Cardiac muscle cell (in vitro differentiated cells and primary cell): ENCODE measurements around a stretch of chr9.

DNA sequence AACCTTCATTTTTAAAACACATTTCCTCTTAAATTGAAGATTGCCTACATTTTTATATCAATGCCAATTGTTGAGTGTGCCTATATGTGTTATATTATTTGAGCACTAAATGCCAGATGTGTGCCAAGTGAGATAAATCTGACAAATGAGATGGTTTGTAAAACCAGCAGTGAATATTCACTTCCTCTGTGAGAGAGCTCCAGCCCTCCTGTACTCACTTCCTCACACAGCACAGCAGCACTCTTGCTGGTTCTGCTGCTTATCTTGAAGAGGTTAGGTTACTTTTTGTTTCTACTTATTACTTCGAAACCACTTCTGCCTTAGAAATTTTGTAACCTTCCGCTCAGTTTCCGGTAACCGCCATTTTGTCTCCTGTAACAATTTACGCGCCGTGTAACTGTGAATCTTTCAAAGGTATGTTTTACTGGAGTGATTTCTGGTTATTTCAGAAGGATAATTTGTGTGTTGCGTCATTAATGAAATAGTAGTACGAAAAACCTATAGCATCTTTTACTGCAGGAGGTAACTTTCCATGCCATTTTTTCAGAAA, 58.1 kb downstream of the DOCK8 start:
- RAMPAGE, long total RNA = no peak
- RRBS = no CpG with 5 or more reads among the region's 9 CpGs

DNA sequence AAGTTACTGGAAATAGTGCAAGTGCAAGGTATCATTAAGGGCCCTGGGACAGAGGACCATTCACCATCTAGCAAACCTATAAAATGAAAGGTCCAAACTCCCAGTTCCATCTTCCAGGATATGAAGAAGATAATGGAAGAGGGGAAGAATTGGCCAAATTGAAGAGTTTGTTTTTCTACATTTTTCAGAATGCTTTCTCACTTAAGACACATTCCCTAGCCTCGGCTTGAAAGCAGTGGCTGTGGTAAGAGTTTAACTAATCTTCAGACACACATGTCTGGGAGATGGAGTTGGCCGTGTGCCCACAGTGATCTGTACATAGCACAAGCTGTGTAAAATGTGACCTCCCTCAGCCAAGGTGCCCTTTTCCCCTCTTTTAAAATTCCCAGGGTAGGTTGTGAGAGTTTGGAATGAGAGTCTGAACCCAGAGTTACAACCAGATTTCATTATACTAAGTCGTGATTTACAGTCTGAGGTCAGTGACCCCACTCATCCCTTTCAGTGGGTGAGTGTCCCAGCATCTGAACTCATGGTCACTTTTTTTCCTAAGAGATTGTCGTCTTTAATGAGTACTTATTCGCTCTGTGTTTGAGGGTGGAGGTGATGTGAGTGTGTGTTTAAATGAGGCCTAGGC, 59.5 kb upstream of the KANK1 start:
- RAMPAGE, long total RNA = no peak
- RRBS = no CpG with 5 or more reads among the region's 5 CpGs

- RAMPAGE, long total RNA = no peak
- RRBS = no CpG with 5 or more reads among the region's 5 CpGs
These were observed 57.1 kb upstream of the KANK1 start for GRCh38 chr9:447145-448071.

DNA sequence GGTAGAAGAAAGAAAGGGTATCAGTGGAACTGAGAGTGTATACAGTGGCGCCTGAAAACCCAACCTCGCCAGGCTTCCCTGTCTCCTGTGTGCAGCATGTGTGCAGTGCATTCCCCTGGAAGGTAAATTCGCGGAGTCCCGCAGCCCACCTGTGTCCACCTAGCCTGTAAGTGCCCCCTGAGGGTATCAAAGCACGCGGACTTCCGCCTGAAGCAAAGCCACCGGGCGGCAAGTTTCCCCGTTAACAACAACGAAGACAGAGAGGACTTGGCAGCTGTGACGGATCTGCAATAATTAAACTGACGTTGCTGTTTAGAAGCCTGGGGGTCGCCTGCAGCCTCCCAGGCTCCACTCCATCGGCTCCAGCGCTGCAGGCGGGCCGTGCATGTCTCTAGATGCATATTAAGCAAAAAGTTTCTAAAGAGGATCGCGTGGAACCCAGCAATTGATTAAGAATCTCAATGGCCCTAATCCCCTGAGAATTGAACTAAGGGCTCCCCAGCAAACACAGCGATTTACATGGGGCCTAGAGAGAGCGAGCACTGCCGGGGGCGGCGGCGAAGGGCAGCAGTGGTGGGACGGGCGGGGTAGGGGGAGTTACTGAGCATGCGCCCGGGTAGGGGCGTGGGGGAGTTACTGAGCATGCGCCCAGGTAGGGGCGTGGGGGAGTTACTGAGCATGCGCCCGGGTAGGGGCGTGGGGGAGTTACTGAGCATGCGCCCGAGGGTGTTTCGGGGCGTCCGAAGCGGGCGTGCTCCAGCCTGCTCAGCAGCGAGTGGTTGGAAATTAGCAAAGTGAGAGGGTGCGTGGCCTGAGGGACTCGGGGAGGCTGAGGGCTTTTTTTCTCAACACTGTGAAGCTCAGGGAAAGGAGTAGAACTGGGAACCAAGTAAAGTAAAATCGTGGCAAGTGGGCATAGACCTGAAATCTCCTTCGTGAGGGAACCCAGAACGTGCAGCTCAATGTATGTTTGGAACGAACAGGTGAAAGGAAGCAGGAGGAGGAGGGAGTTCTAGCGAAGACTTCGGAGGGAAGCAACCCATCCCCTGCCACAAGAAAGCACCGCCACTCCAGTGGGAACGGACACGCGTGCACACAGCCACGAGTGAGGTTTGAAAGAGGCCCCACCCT, 34.6 kb upstream of the KANK1 start:
- RAMPAGE, long total RNA = start-site peak on the plus strand centred at position 743 of the sequence, 71 bp wide, 49 and 58 reads in 2 replicates
- RRBS = no CpG with 5 or more reads among the region's 58 CpGs

DNA sequence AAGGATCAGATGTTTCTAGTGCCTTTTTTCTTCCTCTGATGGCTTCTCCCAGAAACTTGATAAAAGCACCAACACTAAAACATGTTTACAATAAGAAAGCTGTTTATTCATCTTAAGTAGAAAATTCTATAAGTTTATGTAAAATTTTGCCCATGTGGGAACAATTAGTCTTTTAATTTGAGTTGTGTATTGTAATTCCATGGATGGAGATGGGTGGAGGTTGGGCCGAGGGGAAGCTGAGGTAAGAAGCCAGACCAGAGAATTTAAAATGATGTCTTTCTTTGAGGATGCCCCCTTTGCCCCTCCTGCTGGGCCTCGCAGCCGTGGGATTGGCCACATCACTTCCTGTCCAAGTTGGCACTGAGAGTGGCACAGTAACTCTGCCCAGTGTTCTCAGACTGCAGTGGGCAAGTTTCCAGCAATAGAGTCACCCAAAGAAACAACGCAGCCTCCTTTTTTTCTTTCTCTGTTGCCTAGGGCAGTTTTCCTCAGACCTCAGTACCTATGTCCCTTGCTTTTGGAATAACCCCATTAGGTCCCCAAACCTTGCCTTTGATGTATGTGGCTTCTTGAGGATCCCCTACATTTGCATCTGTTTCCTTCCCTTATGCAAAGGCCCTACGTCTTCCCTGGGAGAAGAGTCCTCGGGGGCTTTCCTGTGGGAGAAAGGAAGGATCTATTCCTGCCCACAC, 30.4 kb downstream of the KANK1 start:
- RAMPAGE, long total RNA = no peak
- RRBS = no CpG with 5 or more reads among the region's 6 CpGs

GRCh38 chr9:546698-547929, 42.6 kb downstream of the KANK1 start:
- RAMPAGE, long total RNA = start-site peak on the plus strand at chr9:547177-547319, 223 and 74 reads in 2 replicates
- RRBS = no CpG with 5 or more reads among the region's 11 CpGs

- RAMPAGE, long total RNA = no peak
- RRBS = no CpG with 5 or more reads among the region's 5 CpGs
These were observed 148.3 kb downstream of the KANK1 start for GRCh38 chr9:652859-653131.

DNA sequence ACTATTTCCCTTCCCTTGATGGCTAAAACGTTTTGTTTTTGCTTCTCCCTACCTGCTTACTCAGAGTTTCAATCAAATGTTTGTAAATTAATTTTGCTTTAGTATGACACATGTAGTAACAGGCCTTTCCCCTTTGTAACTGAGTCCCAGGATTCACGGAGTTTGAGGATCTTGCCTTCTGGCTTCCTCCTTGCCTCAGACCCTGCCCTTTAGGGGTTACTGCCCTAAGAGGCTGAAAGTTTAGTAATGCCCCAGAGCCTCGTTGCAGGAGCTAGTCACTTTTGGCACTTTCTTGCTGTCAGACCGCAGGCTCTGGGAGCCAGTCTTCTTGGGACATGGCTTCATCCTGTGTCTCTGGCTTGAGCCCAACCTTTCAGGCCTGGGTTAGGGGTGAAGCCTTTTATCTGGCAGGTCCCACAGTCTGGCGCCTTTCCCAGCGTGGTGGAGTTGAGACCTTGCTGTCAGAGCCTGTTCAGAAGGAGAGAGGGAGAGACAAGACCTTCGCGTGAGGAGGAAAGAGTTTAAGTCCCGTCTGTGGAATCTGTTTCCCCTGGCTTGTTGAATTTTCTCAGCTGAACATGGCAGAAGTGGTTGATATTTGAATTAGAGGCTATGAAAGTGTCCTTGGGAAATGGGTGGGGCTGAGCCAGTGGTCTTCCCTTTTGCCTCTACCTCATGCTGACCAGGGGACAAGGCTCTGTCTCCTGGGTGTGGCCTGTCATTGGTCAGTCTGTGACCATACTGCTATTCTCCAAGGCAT, 151.5 kb downstream of the KANK1 start:
- RAMPAGE, long total RNA = no peak
- RRBS = no CpG with 5 or more reads among the region's 9 CpGs

GRCh38 chr9:751093-751930, 90.2 kb upstream of the DMRT1 start:
- RAMPAGE, long total RNA = no peak
- RRBS = no CpG with 5 or more reads among the region's 12 CpGs

DNA sequence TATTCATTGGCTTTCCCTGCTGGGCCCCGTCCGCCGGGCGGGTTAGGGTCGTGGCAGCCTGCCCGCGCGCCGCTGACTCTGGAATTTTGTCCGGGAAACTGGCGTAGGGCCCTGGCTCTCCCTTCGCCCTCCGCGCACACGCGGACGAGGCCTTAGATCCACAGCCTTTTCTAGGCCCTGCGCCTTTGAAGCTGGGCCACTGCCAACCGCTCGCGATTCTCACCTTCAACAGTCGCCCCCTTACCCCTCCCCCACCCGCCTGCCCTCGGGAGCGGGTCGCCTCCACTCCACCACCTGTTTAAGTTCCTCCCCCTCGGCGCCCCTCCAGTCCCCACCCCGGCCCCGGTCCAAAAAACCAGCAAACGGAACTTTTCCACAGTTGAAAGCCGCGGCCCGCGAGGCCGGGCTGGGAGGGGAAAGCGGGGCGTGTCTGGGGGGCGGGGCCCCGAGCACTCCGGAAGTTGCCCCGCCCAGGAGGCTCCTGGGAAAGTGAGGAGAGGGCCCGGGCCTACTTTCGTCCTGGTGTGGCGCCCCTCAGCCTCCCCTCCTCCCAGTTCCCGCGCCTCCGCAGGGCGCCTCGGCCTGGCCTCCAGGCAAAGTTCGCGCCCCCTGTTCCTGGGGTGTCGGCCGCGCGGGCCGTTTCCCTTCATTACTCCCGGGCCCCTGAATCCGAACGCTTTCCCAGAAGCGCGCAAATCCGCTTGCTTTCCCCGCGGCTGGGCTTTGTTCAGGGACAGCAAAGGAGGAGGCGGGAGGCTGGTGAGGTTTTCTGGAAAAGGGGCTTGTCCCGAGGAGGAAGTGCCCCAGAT, 4.6 kb upstream of the DMRT3 start:
- RAMPAGE, long total RNA = no peak
- RRBS = 3% methylated on average over 20 of the region's 67 CpGs

DNA sequence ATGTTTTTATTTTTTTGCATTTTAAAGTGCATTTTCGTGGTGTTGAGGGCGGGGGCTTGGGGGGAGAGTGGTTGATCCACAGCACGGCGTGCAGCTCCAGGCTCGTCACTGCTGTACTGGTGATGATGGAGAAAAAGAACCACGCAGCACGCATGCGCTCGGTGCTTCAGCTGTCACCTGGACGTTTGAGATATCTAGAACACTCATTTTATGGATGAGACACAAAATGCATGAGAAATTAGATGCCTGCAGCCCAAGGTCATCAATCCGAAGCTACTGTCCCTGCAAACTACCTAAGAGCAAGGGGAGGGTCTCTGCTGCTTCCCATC, 2.2 kb downstream of the DMRT2 start:
- RAMPAGE, long total RNA = no peak
- RRBS = no CpG with 5 or more reads among the region's 11 CpGs

DNA sequence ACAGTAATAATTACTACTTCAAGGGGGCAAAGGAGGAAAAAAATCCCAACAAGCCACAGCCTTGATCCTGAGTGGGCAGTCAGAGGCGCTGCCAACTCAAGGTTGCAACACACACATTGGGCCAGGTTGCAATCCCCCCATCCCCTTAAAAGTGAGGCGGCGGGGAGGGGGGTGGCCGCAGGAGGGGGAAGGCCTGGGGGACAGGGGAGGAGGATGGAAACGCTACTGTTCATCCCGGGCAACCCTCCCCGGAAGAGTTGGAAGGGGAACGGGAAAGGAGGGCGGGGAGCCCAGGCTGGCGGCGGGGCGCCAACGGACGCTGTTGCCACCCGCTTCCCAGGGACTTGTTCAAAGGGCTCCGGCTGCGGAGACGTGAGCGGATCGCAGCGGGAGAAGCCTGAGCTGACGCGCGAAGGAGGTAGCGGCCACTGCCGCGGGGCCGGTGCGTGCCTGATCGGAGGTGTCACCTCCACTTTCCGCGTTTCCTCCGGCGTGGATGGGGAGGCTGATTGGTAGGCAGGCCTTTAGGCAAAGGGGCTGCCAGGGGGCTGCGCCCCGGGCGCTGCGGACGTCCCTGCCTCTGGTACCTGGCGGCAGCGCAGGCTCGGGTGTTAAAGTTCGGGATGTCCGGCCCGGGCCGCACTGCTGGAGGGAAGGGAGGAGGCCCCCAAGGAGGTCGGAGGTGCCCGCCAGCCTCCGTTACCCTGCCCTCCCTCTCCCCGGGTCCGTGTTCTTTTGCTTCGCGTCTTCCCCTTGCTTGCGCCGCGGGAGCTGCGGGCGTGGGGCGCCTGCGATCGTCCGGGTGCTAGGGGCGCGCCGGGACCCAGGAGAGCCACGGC, 774 bp downstream of the SMARCA2 start:
- RAMPAGE, long total RNA = no peak
- RRBS = 2% methylated on average over 49 of the region's 66 CpGs

GRCh38 chr9:2022510-2023039, 7.4 kb downstream of the SMARCA2 start:
- RAMPAGE, long total RNA = no peak
- RRBS = no CpG with 5 or more reads among the region's 2 CpGs

- RAMPAGE, long total RNA = no peak
- RRBS = no CpG with 5 or more reads among the region's 7 CpGs
These were observed 111.3 kb downstream of the SMARCA2 start for GRCh38 chr9:2126212-2127040.

DNA sequence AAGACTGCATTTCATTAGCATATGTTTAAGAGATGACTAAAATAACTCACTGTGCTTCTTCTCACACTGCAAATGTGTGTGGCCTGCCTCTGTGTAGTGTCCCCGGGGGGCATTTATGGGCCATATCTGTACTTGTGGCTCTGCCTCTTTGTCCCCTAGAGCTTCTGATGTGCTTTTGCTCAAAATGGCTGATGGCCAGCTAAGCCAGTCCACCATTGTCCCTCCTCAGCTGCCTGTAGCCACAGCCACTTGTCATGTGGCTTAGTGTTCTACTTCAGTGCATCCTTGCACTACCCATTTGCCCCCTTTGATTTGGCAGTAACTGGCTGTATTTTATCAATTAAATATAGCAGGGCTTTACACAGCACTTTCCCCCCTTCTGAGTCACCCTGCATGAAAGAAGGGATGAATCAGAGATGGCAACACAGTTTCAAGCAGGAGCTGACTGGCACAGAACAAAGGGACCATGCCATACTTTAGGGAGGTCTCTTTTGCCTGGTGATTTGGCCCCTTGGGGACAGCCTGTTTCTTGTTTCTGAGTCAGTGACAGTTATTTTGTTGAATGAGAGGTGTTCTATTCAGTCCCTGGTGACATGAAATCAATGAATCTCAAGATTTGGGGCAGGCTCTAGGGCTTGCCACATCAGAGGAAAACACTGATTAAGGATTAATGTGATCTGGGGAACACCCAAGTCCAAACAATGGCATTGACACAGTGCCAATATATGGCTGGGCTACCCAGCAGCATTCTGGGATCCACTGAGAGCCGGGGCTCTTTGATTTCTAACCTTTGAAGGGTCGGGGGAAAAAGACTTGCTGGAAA, 245.5 kb downstream of the SMARCA2 start:
- RAMPAGE, long total RNA = no peak
- RRBS = no CpG with 5 or more reads among the region's 3 CpGs

DNA sequence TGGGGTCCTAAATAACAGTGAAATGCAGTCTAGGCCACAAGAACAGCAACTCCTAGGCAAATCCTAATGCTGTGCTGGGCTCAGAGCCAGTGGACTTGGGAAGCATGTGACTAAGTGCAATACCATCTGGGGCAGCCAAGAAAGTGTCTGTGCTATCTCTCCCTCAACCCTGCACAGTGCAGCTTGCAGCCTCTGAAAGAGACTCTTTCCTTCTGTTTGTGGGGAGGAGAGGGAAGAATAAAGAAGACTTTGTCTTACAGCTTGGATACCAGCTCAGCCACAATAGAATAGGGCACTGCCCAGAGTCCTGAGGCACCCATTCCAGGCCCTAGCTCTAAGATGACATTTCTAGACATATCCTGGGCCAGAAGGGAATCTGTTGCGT, 62.0 kb upstream of the VLDLR start:
- RAMPAGE, long total RNA = no peak
- RRBS = no CpG with 5 or more reads among the region's 1 CpG

GRCh38 chr9:2657199-2657787, 35.7 kb downstream of the VLDLR start:
- RAMPAGE, long total RNA = no peak
- RRBS = no CpG with 5 or more reads among the region's 9 CpGs

DNA sequence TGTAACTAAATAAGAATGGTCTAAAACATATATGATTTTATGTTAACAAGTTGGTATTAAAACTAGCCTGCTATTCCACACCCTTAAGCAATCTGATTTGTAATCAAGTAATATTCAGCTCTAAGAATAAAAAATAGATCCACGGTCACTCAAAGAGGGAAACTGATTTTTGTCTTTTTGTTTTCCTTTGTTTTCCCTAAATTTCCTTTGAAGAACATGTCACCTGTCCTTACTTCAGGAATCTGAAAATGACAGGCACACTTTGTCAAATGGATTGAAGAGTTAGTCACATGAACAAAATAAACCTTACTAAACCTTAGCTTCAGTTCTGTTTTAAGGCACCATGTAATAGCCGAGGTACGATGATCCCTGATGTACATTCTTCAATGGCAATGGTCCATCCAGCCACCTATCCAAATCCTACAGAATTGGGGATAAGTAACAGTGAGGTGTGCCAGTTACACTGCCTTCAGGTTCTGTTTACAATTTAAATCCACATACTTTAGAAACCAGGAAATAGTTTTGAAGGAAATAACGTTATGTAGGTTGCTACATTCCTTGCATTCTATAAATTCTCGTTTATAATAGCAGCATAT, 302.2 kb downstream of the RFX3 start:
- RAMPAGE, long total RNA = no peak
- RRBS = no CpG with 5 or more reads among the region's 5 CpGs

GRCh38 chr9:3330299-3330850, 195.4 kb downstream of the RFX3 start:
- RAMPAGE, long total RNA = no peak
- RRBS = no CpG with 5 or more reads among the region's 8 CpGs

DNA sequence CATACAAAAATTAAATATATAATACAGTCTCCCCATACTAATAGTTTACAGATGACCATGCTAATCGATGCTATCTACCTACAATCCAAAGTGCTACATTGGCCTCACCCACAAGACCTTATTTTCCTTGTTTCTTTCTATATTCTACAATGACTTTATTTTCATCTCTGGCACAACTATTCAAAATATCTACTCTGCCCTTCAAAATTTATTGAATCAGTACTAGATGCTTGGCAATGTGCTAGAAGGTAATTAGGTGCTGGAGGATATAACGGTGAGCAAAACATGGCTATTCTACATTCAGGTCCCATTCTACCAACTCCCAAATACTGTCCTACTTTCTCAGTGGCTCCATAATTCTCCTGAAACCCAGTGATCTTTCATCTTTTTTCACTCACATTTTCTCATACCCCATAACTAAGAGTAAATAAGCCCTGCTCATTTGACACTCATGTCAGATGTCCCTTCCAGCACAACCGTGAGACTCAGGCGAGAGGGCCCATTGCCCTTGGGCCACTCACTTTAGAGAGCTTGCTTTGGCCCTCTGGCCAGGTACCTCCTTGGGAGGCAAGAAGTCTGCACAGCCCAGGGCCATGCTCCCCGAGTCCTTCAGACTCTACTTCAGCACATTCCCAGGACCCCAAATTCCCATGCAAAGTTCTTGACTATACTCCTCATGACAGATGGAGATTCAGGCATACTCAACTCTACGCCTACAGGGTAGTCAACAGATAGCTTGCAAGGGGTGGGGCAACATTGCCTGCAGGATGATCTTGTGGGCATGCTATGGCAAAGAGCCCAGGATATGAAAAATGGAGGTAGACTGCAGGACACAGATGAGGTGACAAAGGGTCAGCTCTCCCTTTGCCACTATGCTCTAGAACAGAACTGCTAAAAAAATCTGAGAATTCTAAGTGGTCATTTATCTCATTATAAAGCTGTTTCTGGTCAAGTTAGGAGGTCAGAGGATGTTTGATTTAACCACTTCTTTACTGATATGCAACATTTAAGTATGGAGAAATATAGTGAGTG, 33.6 kb downstream of the RFX3 start:
- RAMPAGE, long total RNA = no peak
- RRBS = no CpG with 5 or more reads among the region's 6 CpGs